HT1080 (cell line): ENCODE results near the gene SDC4.

GRCh38 chr20:45230563-45231056 is 9.4 kb downstream of the SEMG2 start:
RAMPAGE:
- cytosol, long total RNA, result no peak
- long total RNA, result no peak
- nucleus, long total RNA, result no peak

DNA sequence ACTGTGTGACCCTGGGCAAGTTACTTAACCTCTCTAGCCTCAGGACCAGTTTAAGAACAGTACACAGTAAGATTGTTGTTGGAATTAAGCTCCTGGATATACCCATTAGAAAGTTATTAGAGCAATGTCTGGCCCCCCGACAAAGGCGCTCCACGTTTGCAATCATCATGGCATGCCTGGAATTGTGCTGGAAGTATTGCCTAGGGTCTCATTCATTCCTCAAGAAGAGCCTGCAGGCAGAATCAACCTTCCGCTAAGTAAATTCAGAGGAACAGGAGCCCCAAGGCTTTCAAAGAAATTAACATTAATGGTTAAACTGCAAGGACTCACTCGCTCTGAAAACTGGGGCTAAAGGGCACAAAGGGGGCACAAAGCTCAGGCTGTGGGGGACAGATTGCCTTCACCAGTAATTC is 1.3 kb downstream of the SDC4 start:
RAMPAGE:
- cytosol, long total RNA, result no peak
- long total RNA, result no peak
- nucleus, long total RNA, result no peak

GRCh38 chr20:45348262-45348884 is at the start of gene SDC4:
Gene SDC4 (minus strand): TSS chr20:45348424.
RAMPAGE:
- cytosol, long total RNA, result start-site peak on the minus strand at chr20:45348424-45348430, 73 and 146 reads in 2 replicates
- long total RNA, result start-site peak on the minus strand at chr20:45348423-45348430, 109 reads
- nucleus, long total RNA, result no peak

DNA sequence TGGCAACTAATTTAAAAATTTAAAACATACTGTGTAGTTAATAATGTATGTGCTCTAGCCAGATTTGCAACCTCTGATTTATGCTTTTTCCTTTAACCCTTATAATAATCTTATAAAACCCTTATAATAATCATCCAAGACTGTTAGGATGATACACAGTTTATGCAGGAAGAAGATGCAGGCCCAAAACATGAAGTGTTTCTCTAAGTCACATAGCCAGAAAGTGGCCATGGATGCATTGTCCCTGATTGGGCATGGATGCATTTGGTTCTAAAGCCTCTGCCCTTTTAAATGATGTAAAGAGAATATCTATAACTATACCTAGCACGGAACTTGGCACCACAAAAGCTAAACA is 2.1 kb upstream of the WFDC2 start:
RAMPAGE:
- cytosol, long total RNA, result no peak
- long total RNA, result no peak
- nucleus, long total RNA, result no peak

RAMPAGE:
- cytosol, long total RNA, result no peak
- long total RNA, result no peak
- nucleus, long total RNA, result no peak
Observed at GRCh38 chr20:45774295-45774662, 17.4 kb downstream of the WFDC3 start.

RAMPAGE:
- cytosol, long total RNA, result no peak
- long total RNA, result start-site peak on the minus strand at chr20:45781279-45781451, 10 reads
- nucleus, long total RNA, result no peak
Observed at GRCh38 chr20:45781108-45782032, 10.3 kb downstream of the WFDC3 start.

RAMPAGE:
- cytosol, long total RNA, result no peak
- long total RNA, result no peak
- nucleus, long total RNA, result no peak
Observed at GRCh38 chr20:45840550-45841233, 7.1 kb downstream of the SNX21 start.

DNA sequence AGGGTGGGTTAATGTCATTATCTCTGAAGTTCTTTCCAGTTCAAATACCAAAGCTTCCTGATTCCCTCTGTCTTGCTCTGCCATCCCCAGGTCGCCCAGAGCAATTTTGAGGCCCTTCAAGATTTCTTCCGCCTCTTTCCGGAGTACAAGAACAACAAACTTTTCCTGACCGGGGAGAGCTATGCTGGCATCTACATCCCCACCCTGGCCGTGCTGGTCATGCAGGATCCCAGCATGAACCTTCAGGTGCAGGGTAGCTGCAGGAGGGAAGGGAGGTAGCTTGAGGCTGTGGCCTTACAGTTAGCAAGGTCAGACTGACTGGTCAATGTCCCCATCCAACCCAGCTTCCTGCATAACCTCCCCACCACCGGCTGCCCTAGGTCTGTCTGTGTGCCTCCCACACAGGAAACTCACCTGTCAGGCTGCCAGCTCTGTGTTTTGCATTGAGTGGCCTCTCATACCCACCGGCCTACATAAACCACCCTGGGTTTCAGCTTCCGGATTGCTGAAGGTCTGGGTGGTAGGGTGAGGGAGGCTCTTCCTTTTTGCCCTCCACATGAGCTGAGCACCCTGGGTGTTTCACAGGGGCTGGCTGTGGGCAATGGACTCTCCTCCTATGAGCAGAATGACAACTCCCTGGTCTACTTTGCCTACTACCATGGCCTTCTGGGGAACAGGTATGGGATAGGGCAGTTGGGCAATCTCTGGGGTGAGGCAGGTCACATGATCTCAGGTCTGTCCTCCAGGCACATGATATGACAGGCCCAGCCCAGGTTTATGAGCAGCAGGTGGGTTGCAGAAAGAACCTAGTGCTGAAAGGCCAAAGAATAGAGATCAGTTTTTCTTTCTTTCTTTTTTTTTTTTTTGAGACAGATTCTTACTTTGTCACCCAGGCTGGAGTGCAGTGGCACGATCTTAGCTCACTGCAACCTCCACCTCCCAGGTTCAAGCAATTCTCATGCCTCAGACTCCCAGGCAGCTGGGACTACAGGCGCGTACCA is 1.8 kb downstream of the CTSA start:
RAMPAGE:
- cytosol, long total RNA, result no peak
- long total RNA, result no peak
- nucleus, long total RNA, result no peak

GRCh38 chr20:45898276-45899070 is 7.3 kb downstream of the CTSA start:
RAMPAGE:
- cytosol, long total RNA, result no peak
- long total RNA, result no peak
- nucleus, long total RNA, result no peak

DNA sequence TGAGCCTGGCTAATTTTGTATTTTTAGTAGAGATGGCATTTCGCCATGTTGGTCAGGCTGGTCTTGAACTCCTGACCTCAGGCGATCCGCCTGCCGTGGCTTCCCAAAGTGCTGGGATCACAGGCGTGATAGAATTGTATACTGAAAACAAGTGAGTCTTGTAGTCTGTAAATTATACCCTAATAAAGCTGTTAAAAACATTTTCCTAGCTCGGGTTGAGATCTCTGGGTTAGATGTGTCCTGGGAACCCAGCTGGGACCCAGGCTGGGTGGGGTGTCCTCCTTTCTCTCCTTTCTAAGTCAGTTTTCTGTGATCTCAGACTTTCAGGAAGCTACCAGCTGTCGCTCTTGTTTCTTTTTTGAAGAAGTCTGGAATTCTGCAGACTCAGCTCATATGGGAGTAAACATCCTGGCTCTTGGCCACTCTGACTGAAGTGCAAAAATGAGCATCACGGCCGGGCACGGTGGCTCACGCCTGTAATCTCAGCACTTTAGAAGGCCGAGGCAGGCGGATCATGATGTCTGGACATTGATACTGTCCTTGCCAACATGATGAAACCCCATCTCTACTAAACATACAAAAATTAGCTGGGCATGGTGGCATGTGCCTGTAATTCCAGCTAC is 10.0 kb upstream of the PCIF1 start:
RAMPAGE:
- cytosol, long total RNA, result no peak
- long total RNA, result no peak
- nucleus, long total RNA, result no peak

DNA sequence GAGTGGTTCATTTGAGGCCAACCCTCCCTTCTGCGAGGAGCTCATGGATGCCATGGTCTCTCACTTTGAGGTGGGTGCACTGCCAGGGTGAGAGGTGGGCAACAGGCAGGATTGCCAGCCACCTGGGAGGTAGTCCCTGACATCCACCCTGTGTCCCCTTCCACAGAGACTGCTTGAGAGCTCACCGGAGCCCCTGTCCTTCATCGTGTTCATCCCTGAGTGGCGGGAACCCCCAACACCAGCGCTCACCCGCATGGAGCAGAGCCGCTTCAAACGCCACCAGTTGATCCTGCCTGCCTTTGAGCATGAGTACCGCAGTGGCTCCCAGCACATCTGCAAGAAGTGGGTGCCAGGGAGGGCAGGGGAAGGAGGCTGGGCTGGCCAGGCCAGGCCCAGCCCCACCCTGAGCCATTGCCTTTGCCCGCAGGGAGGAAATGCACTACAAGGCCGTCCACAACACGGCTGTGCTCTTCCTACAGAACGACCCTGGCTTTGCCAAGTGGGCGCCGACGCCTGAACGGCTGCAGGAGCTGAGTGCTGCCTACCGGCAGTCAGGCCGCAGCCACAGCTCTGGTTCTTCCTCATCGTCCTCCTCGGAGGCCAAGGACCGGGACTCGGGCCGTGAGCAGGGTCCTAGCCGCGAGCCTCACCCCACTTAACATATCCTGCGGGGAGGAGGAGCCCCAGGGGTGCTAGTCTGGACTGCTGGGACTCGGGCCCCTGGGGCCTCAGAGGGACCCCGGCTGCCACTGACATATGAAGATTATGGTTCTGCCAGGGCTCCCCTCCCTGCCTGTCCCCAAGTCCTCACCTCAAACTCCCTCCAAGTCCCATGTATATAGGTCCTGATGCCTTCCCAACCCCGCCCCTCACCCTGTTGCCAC is 12.9 kb downstream of the PCIF1 start:
RAMPAGE:
- cytosol, long total RNA, result no peak
- long total RNA, result no peak
- nucleus, long total RNA, result no peak

GRCh38 chr20:45958997-45959525 is 12.9 kb downstream of the ZNF335 start:
RAMPAGE:
- cytosol, long total RNA, result no peak
- long total RNA, result no peak
- nucleus, long total RNA, result no peak

DNA sequence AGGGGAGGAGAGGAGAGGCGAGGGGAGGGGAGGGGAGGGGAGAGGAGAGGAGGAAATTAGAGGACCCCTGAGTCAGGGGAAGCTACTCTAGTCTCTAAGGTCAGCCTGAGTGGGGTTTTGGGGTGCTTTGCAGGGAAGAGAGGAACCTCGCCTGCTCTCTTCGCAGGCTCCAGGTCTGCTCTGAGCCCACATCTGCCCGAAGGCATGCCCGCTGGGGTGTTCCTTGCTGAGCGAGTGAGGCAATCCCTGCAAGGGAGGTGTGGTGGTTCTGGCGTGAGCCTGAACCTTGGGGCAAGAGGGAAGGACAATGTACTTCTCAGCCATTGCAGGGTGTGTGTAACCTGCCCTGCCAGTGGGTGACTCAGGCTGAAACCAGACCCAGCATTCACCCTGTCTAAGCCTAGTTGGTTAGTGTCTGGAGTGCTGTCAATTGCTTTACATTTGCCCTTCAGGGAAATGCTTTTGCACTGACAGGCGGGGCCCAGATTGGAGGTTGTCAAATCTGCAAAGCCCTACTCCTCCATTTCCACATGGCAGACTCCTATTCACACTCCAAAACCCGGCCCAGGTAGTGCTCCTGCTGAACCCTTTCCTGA is 15.3 kb upstream of the MMP9 start:
RAMPAGE:
- cytosol, long total RNA, result no peak
- long total RNA, result no peak
- nucleus, long total RNA, result no peak

RAMPAGE:
- cytosol, long total RNA, result no peak
- long total RNA, result no peak
- nucleus, long total RNA, result no peak
Observed at GRCh38 chr20:46071849-46072291, 17.9 kb downstream of the NCOA5 start.

DNA sequence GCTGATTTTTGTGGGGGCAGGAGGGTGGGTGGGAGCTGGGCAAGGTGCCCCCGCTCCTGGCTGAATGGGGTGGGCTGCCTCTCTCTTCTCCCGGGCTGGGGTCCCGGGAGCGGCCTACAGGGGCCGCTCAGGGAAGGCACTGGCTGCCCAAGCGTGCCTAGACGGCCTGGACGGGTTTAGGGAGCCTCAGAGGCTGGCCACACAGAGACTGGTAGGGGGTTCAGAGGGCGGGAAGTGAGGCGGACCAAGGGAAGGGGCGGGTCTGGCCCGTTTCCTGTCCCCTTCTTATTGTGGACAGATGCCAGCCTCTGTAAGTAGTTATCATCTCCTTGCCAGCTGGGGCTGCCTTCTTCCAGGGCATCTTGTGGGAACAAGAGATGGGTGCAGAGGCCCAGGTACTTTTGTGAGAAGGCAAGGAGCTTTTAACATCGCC is 386 bp downstream of the CD40 start:
RAMPAGE:
- cytosol, long total RNA, result no peak
- long total RNA, result no peak
- nucleus, long total RNA, result no peak

RAMPAGE:
- cytosol, long total RNA, result no peak
- long total RNA, result no peak
- nucleus, long total RNA, result no peak
Observed at GRCh38 chr20:46255289-46255775, 53.0 kb downstream of the CDH22 start.

DNA sequence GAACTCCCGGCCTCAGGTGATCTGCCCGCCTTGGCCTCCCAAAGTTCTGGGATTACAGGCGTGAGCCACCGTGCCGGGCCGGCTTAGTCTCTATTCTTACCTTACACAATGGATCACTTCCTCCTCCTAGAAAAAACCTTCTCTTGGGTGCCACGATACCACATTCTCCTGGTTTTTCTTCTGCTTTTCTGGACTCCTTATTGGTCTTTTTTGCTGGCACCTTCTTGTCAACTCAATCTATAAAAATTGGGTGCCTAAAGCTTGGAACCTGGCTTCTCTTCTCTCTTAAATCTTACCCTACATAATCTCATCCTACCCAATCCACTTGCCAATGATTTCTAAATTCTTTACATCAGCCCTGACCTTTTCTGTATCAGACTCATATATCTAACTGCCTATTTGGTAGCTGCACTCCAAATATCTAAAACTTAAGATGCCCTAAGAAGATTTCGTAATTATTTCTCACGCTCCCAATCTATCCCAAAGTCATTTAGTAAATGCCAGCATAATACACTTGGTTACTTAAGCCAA is 1.2 kb downstream of the SLC35C2 start:
RAMPAGE:
- cytosol, long total RNA, result no peak
- long total RNA, result no peak
- nucleus, long total RNA, result no peak

RAMPAGE:
- cytosol, long total RNA, result no peak
- long total RNA, result no peak
- nucleus, long total RNA, result no peak
Observed at GRCh38 chr20:46406937-46407514, 611 bp upstream of the ELMO2 start.

DNA sequence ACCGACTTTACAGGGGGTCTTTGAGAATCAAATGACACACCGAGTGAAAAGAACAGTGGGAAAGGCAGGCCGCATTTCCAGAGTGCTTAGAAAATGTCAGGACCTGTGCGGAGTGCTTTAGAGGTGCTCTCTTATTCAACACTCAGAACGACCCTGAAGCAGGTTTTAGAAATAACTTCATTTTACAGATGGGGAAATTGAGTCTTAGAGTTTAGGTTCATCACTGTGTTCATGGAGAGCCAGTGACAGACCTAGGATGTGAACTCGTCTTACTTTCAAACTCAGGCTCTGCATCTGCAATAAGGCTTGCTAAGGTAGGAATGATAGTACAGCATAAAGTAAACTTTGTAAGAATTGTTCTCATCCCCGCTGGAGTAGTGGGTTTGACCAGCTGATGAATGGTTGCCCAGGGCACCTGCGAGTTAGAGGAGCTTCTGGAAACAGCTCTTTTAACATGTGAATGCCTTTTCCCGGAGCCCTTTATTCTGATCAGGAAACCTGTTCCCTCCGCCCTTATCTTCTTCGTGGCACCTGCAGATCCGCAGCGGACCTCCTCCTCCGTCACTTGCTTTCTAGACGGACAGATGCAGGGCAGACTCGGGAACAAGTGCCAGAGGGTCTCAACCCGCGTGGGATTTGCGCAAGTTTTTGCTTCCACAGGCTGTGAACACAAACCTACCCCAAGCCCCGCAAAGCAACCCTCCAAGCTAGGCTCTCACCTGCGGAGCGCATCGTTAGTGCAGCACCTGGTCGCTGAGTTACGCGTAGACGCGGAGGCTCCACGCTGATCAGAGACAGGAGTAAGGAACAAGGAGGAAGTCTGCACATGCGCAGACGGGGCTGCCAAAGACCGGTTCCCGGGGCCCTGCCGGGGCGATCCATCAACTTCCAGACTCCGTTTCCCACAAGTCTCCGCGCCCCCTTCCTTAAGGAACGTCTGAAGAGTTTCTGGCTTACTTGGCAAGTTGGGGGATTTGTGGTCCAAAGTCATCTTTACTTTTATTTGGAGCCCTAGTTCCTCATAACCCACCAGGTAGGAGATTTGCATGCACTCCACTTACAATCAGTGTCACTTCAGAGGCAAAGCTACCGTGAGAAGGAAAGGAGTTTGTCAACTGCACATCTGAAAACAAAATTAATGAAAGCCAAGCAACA is 52.5 kb upstream of the ELMO2 start:
RAMPAGE:
- cytosol, long total RNA, result no peak
- long total RNA, result no peak
- nucleus, long total RNA, result no peak

GRCh38 chr20:46568564-46569149 is 18.2 kb upstream of the OCSTAMP start:
RAMPAGE:
- cytosol, long total RNA, result no peak
- long total RNA, result no peak
- nucleus, long total RNA, result no peak